Measurements from ENCODE around the gene LEFTY1.

DNA sequence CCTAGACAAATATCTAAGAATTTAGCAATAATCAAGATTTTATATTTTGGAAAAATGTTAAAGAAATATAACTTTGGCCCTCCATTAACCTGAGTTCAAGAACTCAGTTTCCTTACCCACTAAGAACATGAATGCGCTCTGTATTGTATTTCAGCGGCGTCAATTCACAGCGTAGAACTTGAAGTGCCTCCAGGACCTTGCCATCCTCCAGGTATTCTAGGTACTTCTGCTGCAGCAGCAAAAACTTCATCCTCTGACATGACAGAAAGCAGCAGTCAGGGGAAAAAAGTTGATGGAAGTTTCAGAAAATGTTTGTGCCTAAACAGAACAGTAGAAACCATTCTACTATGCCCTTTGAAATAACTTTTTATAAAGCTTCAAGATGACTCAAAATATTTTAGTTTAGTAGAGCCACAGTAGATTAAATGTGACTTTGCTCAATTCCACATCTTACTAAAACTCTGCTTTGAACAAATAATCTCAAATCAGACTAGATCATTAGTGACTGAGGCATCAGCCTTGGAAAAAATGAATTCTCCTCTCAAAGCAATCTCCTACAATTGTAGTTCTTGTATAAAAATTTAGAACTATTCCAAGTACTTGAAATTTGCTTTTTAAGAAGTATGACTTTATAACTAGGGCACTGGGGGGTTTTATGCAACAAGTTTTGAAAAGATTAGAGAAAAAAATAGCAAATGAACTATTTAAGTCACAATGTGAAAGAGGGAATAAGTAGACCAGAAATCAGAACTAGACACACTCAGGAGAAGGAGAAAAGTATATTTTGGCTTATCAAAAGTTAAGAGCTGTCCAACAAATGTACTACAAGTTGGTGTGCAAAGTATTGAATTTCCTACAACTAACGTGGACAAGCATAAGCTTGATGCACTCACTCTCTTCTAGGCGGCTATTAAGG lies 9.9 kb downstream of the WDR26 start:
- PRO-cap, result no peak

DNA sequence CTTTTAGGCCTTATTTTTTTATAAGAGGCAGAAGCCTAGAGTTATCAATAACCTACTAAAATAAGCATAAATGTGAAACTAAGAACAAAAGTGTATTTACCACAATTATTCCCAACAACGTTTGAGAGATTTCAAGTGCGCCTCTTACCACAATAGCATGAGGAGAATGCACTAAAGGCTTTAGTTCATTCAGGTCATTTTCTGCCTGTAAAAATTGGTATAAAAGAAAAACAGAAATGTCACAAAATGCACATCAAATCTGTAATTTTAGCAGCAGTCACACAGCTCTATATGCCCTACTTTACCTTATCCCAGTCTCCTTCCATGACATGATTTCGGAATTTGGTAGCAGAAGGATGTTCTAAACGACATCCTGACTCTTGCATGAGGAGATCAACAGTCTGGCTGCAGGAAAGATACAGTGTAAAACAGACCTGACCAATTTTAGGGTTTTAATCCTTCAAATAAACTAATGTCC lies 3.2 kb downstream of the WDR26 start:
- PRO-cap, result no peak

DNA sequence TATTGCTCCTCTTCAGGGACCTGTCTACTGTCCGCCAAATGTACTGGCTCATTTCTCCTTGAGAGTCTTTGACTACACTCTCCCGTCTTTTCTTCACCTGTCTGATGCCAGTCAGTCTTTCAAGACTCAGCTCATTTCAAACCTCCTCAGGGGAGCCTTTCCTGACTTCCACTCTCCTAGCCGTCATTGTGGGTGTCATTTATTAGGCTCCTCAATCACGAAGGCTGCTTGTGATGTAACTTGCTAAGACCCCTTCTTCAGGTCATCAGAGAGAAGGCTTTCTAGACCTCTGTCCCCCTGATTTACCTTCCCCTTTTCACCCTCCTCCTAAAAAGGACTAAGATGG lies 2.2 kb upstream of the WDR26 start:
- PRO-cap, result no peak

DNA sequence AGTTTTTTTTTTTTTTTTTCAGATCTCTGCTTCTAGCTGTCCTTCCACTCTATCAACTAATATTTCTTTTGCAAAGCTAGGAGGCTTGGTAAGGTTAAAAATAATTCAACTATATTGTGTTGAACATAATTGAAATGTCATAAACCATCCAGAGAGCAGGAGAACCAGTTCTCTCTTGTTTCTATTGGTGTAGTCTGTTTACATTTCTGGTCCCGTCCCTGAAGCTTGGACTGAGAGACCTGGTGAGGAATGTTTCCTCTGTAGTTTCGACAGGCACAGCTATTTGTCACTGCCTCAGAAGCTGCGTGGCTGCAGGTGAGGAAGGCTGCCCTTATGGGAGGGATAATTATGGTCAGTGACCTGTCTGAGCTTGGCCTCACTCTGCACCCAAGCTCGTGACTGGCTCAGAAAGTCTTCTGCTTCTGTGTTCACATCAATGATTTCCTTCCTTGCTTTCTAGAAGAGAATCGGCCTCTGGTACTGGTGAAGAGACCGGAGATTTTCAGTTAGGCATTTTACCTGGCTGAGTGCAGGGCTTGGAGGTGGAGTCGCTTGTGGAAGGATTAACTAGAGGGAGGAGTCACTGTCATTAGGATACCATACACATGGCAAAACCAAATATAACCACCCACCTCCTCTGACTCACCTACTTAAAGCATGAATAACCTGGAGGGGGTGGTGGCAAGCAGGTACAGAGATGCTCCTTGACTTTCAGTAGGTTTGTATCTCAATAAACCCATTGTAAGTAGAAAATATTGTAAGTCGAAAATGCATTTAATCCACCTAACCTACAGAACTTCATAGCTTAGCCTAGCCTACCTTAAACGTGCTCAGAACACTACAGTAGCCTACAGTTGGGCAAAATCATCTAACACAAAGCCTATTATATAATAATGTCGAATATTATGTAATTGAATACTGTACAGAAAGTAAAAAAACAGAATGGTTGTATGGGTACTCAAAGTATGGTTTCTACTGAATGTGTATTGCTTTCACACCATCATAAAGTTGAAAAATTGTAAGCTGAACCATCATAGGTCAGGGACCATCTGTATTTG lies 20.0 kb upstream of the WDR26 start:
- PRO-cap, result no peak

GRCh38 chr1:225442210-225442551 lies 14.3 kb upstream of the LBR start:
- PRO-cap, result no peak

- PRO-cap, result no peak
These were observed 37.3 kb upstream of the LBR start for GRCh38 chr1:225464662-225466071.

- PRO-cap, result bidirectional peak, plus-strand start at chr1:225654204, minus-strand start at chr1:225653787
These were observed 1.1 kb upstream of the ENAH start for GRCh38 chr1:225654140-225654356.

DNA sequence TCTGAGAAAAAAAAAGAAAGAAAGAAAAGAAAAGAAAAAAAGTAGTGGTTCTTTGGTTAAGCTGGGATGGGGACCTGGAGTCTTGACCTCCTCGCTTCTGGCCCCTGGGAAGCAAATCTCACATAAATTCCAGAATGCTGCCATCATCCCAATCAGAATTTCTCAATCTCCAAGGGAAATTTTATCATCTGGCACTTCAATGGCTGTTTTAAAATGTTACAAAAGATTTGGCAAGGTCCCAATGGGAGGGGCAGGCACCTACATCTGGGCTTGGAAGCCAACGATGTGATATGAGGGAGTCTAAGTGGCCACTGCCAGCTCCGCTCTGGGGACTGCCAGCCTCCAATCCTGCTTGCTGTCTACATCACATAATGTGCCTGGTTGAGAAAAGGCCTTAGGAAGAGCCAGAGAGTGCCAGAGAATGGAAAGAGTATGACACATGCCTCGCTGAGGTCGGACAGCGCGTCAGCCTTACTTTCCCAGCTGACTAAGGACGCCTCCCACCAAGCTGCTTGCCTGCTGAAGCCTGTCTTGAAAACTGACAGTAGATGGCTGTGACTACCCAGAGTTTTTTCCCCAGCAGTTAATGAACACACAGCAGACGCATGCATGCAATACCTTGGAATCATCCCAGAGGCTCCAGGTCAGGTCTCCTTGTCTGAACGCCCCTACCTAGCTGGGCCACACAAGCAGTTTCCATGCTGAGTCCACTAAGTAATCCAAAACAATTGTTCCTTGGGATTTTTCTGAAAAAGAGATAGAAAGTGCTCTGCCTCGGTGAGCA lies 41.9 kb upstream of the SRP9 start:
- PRO-cap, result no peak

DNA sequence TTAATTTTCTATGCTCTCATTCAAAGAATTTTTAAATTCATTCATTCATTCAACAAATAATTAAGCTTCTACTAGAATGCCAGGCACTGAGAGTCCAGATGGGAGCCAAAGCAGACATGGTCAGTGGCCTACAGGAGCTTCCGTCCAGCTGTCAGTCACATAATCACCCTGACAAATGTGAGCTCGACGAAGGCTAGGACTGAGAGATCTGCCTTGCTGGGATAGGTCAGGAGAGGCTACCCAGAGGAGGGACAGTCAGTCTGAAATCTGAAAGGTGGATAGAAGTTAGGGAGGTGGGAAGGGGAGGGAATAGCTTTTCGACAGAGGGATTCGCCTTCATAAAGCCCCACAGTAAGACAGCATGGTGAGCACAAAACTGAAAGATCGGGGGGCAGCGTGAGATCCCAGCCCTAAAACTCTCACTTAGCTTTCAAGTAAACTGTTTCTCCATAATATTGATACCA lies 8.3 kb downstream of the EPHX1 start:
- PRO-cap, result no peak

GRCh38 chr1:225855870-225856310 lies 26.3 kb downstream of the TMEM63A start:
- PRO-cap, result no peak

- PRO-cap, result unidirectional peak, plus-strand start at chr1:225887849
These were observed 1.4 kb downstream of the LEFTY1 start for GRCh38 chr1:225887468-225888060.

GRCh38 chr1:225888799-225889595 lies at the start of gene LEFTY1:
LEFTY1 (minus strand) TSS chr1:225889146.
- PRO-cap, result no peak

GRCh38 chr1:226004433-226004778 lies 5.3 kb upstream of the SDE2 start:
- PRO-cap, result no peak

GRCh38 chr1:226083292-226084207 lies 21.0 kb downstream of the H3-3A start:
- PRO-cap, result bidirectional peak, plus-strand start at chr1:226083622, minus-strand start at chr1:226083526

DNA sequence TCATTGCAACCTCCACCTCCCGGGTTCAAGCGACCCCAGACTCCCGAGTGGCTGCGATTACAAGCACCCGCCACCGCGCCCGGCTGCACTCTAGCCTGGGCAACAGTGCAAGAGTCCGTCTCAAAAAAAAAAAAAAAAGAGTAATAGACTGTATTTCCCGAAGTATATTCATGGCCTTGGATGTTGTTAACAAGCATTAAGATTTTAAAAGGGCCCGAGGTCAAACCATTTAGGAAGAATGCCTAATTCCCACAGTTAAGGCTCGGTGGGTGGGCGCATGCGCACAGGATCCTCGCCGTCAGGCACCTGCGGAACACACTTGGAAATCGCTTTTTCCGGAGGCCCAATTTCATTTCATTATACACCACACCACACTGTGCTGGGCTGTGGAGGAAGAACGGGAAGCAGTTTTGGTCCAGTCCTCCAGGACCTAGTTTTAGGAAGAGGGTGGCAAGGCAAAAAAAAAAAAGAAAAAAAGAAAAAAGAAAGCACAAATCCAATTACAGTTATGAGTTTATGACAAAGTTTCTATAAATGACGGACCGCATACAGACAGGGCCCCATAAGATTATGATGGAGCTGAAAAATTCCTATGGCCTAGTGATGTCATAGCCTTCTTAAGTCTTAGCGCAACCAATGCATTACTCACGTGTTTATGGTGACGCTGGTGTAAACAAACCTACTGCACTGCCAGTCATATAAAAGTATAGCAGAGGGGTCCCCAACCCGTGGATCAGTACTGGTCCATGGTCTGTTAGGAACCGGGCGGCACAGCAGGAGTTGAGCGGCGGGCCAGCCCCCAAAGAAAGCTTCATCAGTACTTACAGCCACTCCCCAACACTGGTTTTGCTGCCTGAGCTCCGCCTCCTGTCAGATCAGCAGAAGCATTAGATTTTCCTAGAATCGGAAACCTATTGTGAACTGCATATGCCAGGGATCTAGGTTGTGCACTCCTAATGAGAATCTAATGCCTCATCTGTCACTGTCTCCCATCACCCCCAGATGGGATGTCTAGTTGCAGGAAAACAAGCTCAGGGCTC lies 38.2 kb downstream of the H3-3A start:
- PRO-cap, result no peak

GRCh38 chr1:226121206-226122032 lies 58.9 kb downstream of the H3-3A start:
- PRO-cap, result bidirectional peak, plus-strand start at chr1:226122067, minus-strand start at chr1:226121902

DNA sequence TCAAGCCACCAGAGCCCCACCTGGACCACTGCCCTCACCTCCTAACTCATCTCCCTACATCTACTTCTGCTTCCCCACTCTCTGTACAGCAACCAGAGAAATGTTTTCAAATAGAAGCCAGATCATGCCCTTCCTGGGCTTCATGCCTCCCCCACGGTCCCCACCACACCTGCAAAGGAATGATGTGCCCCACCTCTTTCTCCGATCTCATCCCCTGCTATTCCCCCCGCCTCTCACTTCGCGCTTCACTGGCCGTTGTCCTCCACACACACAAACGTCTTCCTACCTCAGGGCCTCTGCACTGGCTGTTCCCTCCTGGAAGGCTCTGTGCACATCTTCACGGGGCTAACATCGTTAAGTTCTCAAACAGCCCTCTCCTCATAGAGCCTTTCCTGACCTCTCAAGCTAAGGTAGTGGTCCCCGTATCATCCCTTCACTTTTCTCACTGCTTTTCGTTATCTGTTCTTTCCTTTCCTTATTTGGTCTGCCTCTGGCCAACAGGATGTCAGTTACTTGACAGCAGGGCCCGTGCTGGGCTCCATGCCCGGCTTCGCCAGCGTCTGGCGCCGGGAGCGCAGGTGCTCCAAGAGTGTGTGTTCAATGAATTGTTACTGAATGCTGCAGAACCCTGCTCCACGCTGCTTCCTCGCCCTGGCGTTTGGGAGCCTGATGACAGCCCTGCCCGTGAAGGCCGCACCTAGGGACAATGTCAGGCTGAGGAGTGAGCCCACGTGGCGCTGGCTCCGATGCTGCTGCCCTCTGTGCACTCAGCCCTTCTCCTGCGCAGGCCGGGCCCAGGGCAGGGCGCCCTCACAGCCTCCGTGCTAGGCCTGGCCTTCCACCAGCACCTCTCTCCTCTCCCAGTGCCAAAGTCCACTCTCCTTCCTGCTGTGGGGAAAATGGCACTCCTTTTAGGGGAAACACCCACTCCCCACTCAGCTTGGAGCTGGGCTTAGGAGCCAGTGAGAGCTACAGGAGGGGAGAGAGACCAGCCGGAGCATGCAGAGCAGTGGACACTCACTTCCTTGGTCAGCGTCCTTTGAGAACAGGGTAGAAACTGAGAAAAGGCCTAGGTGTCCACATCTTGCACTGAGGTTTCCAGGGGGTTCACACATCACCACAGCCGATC lies 51.6 kb downstream of the ACBD3 start:
- PRO-cap, result no peak

GRCh38 chr1:226333228-226333977 lies 24.4 kb upstream of the LIN9 start:
- PRO-cap, result no peak

- PRO-cap, result no peak
These were observed 88.6 kb downstream of the STUM start for GRCh38 chr1:226637060-226637627.

- PRO-cap, result no peak
These were observed 81.4 kb downstream of the ITPKB start for GRCh38 chr1:226657608-226658067.

Measured in right cardiac atrium (tissue), 1 donor.